ENCODE results near the genes GARIN3 and THG1L.

- PRO-cap, result unidirectional peak, minus-strand start at chr5:154677999; unidirectional peak, minus-strand start at chr5:154678159
These were observed 77.3 kb upstream of the LARP1 start for GRCh38 chr5:154677843-154678352.

DNA sequence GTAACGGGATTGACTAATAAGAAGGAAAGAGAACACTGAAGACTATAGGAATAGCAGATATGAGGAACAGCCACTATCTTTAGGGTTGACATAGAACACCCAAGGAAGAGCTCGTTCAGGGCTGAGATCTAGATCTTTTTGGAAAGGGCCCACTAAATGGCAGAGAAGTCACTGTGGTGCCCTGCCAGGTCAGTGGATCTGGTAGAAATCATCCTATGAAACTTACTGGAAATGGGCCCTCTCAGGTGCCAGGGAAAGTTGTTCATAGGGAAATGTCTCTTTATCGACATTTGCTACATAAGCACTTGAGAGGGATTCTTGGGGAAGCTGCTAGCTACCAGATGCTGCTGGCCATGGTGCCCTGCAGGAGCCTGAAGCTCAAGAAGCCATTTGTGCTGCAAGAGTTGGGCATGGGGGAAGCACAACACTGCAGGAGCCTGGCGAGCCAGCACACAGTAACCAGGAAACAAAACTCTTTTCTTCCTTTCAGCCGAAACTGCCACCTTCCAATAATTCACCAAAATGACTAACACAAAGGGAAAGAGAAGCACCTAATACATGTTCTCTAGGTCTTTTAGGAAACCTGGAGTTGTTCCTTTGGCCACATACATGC is 26.4 kb upstream of the LARP1 start:
- PRO-cap, result no peak

DNA sequence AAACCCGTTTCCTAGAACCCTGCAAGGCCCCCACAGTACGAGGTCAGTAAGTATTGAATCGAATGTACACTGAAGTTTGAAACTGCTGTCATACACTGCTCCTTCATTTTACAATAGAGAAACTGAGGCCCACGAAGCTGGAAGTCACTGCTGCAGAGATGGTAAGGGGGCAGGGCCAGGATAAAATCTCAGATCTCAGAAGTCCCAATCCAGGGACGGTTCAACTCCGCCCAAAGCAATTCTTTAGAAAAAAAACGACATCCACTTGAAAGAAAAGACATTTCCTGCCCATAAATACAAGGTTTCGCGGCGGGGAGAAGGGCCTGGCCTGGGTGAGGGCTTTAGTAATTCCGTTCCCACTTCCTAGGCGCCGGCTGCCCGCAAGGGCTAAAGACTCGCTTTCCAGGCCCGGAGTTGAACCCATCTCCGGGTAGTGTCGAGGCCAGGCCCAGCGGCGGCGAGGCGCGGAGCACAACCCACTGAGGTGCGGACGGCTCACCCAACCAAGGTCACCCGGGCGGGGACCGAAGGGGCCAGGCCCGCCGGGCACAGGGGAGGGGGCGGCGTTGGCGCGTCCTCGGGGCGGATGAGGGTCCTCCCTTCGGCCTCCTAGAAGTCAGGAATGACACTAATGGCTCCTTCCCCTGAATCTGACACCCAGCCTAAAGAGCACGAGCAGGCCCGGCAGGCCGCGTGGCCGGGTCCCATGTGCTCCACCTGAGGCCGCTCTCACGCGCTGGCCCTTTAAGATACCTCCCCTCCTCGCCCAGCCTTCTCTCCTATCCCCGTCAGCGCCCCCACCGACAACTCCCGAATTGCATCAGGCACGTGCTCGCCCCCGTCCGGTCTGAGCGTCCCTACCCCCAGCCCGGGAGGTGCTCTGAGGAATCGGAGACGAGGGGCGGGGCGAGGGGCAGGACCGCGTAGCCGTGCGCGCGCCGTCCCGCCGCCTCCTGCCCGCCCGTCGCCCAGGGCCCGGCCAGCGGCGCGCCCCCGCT is 603 bp upstream of the LARP1 start:
- PRO-cap, result bidirectional peak, plus-strand start outside the sequence, minus-strand start at position 719 of the sequence

DNA sequence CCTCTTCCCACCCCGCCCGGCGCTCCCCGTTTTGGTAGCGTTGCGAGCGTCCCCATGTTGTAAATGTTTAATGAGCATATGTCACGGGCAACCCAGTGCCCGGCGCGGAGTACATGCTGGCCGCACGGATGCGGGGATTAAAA is 1.3 kb downstream of the LARP1 start:
- PRO-cap, result unidirectional peak, minus-strand start at position 65 of the sequence

- PRO-cap, result no peak
These were observed 47.0 kb downstream of the LARP1 start for GRCh38 chr5:154801840-154802941.

- PRO-cap, result no peak
These were observed 30.5 kb downstream of the FAXDC2 start for GRCh38 chr5:154819579-154820610.

GRCh38 chr5:154859767-154859944 is 1.2 kb downstream of the CNOT8 start:
- PRO-cap, result no peak

DNA sequence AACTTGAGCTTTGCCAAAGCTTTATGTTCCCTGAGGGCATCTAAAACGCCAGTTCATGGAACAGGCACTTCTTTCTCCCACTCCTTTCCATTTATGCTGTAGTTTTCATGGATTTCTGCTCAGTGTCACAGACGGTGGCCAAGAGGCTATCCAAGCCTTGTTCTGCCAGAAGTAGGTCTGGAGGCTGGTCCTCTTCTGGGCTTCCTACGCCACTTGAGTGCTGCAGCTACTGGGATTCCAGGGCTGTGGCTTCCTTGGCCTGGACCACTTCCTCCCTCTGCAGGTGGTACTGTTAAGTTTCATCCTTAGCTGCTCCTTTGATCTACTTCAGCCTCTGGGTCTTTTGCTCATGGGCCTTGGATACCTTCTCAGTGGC is 10.1 kb downstream of the CNOT8 start:
- PRO-cap, result no peak

DNA sequence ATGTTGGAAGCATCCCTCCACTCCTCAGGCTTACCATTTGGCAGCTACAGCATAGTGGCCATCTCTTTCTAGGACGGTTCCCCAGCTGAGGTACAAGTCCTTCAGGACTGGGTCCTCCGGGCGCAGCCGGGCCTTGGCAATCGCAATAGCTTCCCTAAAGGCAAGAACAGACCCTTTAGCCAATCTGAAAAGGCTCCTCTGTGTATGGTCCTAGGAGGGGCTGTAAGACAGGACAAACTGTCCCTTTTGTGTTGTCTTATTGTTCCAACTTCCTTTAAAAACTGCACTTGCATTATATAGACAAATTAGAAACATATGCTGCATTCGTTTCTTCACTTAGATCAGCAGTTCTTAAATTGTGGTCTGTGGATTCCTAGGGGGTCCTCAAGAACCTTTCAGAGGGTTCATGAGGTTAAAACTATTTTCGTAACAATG is 38.8 kb downstream of the GEMIN5 start:
- PRO-cap, result no peak

DNA sequence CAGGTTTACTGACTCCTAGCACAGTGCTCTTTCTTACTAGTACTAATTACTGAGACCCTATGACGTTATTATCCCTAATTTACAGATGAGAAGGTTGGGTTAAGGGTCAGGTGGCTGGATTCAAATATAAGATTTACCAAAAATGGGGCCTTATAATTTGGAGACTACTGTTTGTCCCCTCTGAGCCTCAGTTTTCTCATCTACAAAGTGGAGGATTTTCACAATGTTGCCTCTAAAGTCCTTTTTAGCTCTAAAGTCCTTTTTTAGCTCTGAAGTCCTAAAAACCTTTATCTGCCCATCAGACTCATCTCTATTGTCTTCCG is 61.9 kb downstream of the KIF4B start:
- PRO-cap, result unidirectional peak, minus-strand start at position 195 of the sequence

GRCh38 chr5:156271455-156271953 is 55.5 kb upstream of the SGCD start:
- PRO-cap, result no peak

- PRO-cap, result no peak
These were observed 15.2 kb upstream of the PPP1R2B start for GRCh38 chr5:156834915-156835353.

GRCh38 chr5:156954216-156954740 is 8.7 kb downstream of the TIMD4 start:
- PRO-cap, result no peak

GRCh38 chr5:157166118-157166345 is at the start of gene GARIN3:
TSS of gene GARIN3 (minus strand) at chr5:157166264.
- PRO-cap, result no peak

- PRO-cap, result no peak
These were observed 8.3 kb upstream of the CYFIP2 start for GRCh38 chr5:157257678-157258037.

DNA sequence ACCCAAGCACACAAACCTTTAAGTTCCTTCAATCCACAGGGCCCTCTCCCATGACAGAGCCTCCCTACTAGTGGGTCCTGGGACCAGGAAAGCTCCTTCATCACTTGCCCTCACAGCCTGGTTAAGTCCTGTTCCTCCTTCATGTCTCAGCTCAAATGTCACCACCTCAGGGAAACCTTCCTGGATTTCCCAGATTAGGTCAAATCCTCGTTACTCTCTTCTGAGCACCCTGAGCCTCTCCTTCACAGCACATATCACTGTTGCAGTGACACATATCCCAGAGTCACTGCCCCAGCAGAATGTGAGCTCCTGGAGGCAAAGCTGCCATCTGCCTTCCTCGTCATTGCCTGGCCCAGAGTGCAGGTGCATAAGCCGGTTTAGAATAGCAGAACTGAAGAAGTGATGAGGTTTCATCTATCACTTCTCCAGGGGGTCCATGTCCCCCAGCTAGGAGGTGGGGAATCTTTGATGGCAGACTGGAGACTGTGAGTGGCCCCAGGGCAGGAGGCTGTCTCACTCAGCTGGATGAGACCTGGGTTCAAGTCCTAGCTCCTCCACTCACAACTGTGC is 25.7 kb downstream of the NIPAL4 start:
- PRO-cap, result no peak

GRCh38 chr5:157543569-157544269 is 31.9 kb downstream of the ADAM19 start:
- PRO-cap, result no peak

GRCh38 chr5:157731068-157732043 is at the start of gene THG1L:
TSS of gene THG1L (plus strand) at chr5:157731420.
- PRO-cap, result unidirectional peak, minus-strand start at chr5:157731300; bidirectional peak, plus-strand start at chr5:157731853, minus-strand start at chr5:157731661

DNA sequence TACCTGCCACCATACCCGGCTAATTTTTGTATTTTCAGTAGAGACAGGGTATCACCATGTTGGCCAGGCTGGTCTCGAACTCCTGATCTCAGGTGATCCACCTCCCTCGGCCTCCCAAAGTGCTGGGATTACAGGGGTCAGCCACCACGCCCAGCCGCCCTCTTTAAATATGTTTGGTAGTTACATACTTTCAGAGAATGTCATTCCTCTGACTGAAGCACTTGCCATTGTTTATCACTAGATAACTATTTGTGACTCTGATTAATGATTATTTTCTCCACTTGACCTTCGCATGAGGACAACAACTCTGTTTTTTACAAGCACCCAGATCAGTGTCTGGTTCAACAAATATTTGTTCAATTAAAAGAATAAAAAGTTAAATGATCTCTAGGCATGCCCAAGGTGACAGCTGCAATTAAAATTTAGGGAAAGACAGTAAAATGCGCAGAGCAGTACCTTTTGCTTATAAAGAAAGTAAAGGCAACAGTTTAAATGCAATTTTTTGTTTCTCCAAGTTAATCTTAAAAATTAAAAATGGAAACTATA is 56.2 kb downstream of the CLINT1 start:
- PRO-cap, result no peak

DNA sequence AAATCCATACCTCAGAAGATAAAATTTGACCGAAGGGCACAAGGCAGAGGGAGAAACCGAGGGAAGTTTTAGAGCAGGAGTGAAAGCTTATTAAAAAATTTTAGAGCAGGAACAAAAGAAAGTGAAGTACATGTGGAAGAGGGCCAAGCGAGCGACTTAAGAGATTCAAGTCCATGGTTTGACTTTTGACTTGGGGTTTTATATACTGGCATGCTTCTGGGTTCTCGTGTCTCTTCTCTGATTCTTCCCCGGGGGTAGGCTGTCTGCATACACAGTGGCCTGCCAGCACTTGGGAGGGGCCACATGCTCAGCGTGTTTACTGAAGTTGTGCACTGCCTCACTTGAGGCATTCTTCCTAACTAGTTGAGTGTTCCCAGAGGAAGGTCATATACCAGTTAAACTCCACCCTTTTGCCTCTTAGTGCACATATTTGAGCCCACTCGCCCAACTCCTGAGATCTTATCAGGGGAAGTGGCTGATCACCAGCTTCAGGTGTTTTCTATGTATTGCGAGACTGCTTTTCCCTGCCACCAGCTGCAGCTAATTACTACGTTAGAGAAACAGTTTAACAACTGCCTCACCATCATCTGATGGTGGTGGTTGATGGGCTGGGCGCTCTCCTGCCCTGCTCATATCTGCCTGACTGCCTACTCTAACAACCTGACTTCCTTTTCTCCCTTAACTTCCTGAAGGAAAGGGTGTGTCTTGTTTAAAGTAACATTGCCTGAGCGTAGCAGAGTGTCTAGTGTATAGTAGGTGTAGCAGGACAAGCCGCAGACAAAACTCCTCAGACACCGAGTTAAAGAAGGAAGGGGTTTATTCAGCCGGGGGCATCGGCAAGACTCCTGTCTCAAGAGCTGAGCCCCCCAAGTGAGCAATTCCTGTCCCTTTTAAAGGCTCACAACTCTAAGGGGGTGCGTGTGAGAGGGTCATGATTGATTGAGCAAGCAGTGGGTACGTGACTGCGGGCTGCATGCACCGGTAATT is 60.0 kb upstream of the CLINT1 start:
- PRO-cap, result no peak

Data from trachea (tissue), 1 donor.